Bronchus fibroblast of lung (primary cell): ENCODE data around the genes TEKT1, C17orf49, SLC16A13, NEURL4, ACAP1 and TMEM256.

DNA sequence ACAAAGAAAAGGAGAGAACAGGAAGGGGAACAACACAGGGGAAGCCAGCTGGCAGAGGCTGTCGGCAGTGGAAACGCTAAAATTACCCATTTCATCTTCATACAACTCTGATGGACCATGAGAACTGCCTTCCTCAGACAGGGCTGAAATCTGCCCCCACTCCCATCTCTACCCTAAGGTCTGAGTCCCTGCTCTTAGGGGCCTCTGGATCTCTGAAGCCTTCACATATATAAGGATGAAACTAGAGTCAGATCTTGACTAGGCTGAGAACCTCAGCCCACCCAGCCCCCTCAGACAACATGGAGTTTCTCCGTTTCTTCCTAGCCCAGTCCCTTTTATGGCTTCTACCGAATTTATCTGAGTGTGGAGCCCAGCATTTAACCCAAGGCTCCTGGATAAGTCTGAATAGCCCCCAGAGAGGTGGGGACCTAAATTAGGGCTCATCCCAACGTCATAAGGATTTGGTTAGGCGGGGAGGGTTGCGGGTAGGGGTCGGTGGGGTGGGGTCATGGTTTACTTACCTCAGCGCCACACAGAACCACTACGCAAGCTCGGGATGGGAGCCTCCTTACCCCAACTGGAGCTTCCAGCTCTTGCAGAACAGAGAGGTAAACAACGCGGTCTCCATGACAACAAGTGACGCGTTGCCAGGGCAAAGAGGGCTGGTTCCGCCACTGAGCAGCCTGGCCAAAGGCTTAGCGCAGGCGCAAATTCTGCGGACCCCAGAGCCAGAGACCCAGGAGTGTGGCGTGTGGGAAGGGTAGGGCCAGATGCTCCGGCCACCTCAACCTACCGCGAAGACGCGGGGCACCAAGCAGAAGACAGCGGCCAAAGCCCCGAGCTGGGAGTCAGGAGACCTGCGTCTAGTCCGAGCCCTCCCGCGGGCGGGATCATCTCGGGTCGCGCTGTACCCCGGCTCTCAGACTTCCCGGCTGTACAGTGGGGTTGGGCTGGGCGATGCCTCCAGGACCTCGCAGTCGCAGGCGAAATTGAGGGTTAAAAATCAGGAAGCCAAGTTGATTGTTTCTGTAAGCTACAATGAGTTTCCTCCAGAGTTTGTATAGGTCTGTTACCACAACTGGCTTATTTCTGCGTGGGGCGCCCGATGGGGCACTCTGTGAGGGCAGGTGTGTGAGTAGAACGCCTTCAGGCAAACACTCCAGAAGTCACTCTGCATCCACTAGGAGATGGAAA is at the start of gene TEKT1:
TSS of gene TEKT1 (minus strand) at position 602 of the 1,194 bp plus-strand sequence.
- RAMPAGE, long total RNA: no peak

- RAMPAGE, long total RNA: start-site peak on the plus strand at chr17:7014780-7014817, 921 and 644 reads in 2 replicates; start-site peak on the plus strand at chr17:7015033-7015101, 717 and 541 reads in 2 replicates
Measured at GRCh38 chr17:7014160-7015227, at the start of gene C17orf49. C17orf49 (plus strand) TSS chr17:7014782.

GRCh38 chr17:7035682-7036742 is at the start of gene SLC16A13:
SLC16A13 (plus strand) TSS chr17:7036015.
- RAMPAGE, long total RNA: no peak

- RAMPAGE, long total RNA: no peak
Measured at GRCh38 chr17:7041940-7042544, 1.9 kb downstream of the SLC16A11 start.

DNA sequence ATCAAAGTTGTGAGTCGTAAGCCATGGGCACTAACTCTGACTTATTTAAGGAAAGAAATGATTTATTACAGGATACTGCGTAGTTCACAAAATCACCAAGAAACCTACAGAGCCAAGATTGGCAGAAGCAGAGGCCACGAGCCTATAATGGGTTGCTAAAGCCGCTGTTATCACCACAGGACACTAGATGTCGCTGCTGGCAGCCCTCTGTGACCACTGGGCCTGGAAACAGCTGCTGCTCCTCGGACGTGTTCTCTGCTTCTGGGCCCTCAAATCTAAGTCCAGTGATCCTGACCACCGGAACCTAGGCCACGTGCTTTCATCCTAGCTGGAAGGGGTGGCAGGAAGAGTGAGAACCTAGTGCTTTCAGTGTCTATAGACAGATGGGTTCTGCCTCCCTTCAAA is 8.2 kb upstream of the SLC16A11 start:
- RAMPAGE, long total RNA: no peak

- RAMPAGE, long total RNA: no peak
Measured at GRCh38 chr17:7074985-7075523, 5.0 kb downstream of the CLEC10A start.

- RAMPAGE, long total RNA: no peak
Measured at GRCh38 chr17:7075524-7075903, 4.5 kb downstream of the CLEC10A start.

GRCh38 chr17:7112007-7112709 is 2.5 kb downstream of the ASGR2 start:
- RAMPAGE, long total RNA: no peak

DNA sequence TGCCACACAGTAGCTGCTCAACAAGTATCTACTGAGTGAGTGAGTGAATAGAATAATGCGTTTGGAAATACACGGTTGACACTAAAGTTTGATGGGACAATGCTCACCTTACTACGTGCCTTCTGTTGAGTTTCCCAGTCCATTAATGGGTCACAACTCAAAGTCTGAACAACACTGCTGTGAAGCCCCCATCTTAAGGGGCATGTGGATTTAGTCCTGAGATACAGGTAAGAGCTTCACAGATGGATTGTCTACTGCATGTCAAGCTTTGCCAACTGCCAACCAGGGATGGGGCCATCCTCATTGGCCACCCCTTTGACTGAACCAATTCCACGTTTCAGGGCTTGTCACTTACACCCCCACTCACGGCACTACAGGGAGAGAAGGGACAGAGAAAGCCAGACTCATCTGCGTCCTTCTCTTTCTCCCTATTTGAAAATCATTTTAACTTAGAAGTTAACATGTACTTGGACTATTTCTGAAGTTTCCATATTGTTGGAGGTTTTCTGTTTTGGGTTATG is 1.8 kb upstream of the ASGR2 start:
- RAMPAGE, long total RNA: no peak

DNA sequence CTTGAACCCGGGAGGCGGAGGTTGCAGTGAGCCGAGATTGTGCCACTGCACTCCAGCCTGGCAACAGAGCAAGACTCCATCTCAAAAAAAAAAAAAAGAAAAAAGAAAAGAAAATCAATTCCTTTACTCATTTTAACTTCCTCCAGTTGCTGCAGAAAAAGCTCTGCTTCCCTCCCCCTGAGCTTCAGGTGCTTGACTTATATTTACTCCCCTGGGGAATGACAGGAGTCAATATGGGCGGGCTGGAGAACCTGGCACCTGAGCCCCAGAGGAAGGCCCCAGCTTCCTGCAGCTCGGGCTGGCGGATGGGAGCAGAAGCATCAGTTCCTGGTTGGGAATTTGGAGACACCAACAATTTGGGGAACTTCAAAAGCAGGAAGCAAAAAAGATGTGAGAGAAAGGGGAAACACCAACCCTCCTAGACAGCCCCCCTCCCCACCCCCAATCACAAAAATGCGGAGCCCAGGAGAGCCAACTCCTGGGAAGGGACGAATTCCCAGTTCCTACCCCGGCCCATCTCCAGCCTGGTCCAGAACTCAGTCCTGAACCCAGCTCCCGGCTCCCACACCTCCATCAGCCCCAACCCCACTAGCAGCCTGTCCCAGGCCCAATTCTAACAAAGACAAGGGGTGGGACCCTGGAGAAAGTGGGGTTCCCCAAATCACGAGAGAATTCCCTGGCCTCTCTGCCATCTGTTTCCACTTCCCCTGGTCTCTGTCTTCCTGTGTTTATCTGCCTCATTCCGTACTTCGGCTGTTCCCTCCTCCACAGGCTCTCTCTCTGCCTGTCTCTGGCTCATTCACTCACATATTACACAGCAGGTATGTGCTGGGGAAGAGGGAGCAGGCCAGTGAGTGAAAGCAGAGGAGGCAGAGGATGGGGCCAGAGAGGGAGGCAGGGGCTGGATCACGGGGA is 16.1 kb upstream of the ASGR2 start:
- RAMPAGE, long total RNA: no peak

- RAMPAGE, long total RNA: no peak
Measured at GRCh38 chr17:7226027-7226905, 6.5 kb downstream of the ACADVL start.

DNA sequence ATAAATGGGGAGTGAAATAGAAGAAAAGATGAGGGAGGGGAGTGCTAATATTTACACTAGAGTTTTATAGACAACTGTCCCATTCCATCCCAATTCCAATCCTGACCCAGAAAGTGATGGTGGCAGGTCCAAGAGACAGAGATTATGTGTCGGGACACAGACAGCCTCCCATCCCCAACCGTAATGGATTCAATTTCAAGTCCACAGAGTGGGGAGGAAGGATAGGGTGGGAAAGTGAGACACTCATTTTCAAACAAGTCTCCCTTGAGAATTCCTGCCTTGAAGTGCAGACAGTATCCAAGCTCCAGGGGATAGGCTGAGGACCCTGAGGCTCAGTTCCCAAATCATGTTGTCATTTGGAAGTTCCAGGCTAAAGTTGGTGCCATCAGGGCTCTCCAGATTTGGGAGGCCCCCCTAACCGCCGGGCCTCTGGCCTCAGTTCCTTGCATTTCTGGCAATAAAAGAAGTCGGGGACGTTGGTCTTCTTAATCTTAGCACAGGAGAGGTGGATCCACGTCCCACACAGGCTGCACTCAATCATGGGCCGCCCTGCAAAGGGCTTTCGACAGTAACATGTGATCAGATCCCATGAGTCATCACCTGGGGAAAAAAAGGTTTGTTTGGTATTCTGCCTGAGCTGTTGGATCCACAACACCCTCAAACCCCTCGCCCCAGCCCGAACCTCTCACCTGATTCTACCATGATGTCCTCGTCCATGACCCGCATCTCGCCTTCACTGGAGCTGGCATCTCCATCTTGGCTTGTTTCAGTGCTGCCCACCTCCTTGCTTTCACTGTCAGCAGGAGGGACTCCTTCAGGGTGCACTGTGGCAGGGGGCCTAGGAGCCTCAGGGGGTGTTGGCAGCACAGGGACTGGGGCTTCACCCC is 1.2 kb upstream of the DVL2 start:
- RAMPAGE, long total RNA: no peak

- RAMPAGE, long total RNA: no peak
Measured at GRCh38 chr17:7260490-7260773, 1.8 kb downstream of the CLDN7 start.

DNA sequence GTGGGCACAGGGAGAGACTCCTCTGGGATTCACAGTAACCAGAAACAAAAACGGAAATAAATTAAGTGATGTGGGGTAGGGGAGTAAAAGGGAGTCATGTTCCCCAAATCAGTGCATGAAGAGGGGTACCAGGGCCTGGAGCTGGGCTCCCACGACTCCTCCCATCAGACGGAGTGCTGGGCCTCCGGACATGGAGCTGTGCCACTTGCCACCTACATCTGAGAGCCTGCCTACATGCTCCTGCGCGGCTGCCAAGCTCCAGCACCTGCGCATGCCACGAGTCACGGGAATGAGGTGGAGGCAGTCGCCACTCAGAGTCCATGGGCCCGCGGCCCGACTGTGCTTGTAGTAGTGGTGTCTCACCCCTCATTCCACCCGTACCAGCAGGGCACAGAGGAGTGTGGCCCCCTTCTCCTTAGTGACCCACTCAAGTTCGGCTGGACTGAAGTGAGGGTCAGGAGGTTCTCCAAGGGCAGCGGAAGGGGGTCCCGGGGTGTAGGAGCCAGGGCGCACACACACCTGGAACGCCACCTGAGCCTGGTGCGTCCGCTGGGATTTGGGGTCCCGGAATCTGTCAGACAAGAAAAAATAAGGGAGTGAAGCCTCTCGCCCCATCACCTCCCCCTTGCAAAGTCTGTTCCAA is 718 bp upstream of the GPS2 start:
- RAMPAGE, long total RNA: no peak

DNA sequence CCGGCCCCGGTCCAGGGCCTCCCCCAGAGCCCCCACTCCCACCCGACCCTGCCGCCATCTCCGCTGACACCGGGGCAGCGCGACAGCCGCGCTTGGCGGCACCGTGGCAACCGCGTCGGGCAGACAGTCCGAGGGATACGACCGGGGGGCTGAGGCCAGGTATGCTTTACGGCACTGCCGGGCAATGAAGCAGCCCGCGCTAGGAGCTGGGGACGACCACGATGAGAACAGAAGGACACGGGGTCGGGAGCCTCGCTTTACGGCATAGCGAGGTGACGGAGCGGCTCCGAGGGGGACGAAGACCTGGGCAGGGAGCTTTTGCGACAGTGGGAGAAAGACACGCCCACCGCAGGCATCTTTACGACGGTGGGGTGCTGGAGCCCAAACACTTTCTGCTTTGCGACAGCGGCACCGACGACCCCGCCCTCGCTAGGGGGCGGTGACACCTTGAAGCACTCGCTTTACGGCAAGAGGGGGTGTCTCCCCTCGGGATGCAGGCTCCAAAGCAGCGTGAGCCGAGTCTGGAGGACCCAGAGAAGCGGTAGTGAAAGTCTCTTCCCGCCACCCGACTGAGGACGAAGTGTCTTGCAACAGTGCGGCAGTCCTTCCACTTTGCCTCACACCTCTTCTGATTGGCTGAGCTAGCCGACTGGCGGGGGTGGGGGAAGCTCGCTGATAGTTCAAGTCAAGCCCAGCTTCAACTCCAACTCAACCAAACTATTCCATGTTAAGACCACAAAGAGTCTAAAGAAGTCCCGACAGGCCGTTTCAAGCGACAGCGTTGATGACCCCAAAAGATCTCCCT is at the start of gene NEURL4:
TSS of gene NEURL4 (minus strand) at position 81 of the 805 bp plus-strand sequence.
- RAMPAGE, long total RNA: no peak

DNA sequence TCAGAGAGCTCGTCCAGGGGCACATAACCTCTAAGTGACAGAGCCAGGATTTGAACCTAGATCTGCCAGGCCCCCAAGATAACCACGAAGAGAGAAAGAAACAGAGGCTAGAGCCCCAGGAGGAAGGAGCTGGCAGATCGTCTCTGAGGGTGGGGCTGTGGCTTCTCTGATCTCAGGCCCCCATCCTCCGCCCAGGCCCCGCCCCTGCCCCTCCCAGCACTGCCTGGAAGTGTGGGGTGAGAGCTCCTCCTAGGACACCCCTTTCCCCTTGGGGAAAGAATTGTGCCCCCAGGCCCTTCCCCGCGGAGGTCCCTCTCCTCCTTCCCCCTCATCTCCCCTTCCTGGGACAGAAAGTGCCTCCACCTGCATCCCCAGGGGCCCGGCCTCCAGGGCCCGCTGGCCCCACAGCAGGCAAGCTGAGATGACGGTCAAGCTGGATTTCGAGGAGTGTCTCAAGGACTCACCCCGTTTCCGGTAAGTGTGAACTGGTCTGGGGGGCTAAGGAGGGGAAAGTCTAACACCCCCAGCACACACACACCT is at the start of gene ACAP1:
TSS of gene ACAP1 (plus strand) at position 216 of the 540 bp plus-strand sequence.
- RAMPAGE, long total RNA: no peak

DNA sequence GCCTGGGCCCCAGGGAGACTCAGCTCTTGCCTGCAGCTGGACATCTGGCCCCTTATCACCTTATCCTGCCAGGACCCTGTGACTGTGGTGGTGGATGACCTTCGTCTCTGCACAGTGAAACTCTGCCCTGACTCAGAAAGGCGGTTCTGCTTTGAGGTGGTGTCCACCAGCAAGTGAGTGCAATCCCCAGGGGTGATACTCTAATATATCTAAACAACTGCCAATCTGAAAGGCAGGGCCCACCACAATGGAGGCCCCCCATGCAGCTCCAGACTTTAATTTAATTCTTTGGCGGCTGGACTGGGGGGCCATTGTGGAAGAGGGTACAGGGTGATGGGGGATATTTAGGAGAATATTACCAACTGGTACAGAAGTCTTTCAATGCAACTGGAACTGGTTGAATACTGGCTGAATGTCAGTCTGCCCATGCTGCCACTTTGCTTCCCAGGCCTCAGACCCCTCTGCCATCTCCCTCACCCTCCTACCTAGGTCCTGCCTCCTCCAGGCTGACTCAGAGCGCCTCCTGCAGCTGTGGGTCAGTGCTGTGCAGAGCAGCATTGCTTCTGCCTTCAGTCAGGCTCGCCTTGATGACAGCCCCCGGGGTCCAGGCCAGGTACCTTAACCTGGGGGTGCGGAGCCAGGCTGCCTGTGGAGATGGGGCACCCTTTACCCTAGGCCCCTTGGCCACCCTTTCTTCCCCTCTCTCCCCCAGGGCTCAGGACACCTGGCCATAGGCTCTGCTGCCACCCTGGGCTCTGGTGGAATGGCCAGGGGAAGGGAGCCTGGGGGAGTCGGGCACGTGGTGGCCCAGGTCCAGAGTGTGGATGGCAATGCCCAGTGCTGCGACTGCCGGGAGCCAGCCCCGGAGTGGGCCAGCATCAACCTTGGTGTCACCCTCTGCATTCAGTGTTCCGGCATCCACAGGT is 5.4 kb upstream of the KCTD11 start:
- RAMPAGE, long total RNA: no peak

DNA sequence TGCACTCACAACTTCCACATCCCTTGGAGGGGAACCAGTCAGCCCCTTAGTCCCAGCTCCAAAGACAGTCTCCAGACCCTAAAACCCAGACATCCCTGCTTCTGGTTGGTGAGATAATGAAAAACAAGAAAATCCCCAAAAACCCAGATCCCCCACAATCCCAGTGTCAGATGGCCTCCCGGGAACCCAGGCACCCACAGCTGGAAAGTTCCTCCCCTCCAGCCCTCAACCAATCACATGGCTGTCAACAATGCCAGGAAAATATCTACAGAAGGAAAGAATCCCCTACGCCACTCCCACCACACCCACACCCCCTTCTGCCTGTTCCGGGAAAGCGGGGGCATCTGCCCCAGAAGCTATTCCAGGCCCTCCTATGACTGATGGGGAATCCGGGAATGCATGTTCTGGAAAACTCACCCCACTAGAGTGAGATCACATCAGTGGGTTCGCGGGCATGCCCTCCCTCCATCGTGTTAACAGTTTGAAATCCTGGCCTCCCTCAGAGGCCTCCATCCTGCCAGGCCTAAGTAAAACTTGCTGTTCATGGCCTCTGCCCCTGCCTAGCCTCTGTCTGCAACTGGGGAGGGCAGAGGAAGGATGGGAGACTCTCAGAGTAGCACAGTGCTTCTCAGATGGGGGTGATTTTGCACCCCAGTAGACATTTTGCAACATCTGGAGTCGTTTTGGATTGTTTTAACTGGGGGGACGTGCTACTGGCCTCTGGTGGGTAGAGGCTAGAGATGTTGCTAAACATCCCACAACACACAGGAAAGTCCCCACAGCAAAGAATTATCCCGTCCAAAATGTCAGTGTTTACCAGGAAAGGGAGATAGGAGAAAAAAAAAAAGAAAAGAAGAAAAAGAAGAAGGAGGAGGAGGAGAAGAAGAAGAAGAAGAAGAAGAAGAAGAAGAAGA is 2.0 kb downstream of the TMEM95 start:
- RAMPAGE, long total RNA: no peak

- RAMPAGE, long total RNA: start-site peak on the minus strand at chr17:7404095-7404100, 221 and 224 reads in 2 replicates
Measured at GRCh38 chr17:7404016-7404200, at the start of gene TMEM256. TMEM256 (minus strand) TSS chr17:7404097.

DNA sequence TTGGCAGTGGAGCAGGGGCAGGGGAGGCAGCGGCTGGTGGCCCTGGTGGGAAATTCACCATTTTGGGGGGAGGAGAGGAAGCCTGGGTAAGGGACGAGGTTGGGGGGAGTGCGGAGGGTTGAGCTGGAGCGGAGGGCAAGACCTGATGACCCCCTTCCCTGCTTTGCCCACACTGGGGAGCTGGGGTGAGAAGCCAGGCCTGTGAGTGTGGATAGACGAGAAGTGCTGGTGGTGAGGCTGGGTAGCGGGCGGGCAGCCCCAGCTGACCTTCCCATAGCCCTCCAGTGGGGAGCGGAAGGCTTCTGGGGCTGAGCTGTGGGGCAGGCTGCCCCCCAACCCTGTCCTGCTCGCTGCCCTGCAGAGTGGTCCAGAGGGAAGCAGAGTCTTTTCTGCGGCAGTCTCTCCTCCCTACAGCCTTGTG is 3.6 kb downstream of the NLGN2 start:
- RAMPAGE, long total RNA: no peak